Neutrophil (primary cell): ENCODE results near the gene USP47.

DNA sequence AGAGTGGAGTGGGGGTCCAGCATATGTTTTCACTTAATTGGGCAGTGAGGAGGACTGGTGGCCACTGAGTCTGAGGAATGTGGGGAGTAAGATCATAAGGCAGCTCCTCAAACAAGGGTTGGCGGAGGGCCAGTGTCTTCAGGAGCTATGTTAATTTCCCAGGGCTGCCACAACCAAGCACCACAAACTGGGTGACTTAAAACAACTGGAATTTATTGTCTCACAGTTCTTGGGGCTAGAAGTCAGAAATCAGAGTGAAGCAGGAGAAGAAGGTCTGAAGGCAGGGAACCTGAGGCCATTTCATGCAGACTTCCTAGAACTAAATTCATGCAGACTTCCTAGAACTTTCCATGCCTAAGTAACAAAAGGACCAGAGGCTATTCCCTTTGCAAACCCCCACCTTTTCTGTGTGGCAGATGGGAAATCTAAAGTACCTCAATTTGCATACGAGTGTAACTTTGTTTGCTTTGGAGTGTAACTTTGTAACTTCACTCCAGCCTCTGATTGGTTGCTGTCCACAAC is 50.4 kb upstream of the ZBED5 start:
- PRO-cap = no peak

GRCh38 chr11:11155557-11156431 is 197.3 kb downstream of the CSNK2A3 start:
- PRO-cap = no peak

DNA sequence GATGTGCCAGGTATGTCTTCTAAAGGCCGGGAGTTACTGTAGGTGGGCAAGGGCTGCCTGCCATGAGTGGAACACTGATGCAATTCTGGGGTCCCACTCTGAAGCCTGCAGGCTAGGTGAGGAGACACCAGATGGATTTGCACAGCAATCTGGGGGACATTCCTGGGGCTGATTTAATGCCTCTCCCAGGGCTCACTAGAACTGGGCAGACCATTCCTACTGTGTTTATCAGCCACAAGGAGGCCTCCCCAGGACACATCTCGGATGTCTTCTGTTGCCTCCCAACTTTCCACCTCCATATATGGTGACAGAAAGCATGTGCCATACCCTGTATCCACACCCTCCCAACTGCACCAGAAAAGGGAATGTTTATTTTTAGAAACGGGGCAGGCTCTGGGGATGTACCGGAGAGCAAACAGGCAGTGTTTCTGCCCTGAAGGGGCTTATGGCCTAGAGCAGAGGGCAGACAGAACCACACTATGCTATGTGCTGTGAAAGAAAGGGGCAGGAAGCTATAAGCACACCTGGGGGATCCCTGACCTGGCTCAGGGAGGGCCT is 181.8 kb downstream of the CSNK2A3 start:
- PRO-cap = no peak

DNA sequence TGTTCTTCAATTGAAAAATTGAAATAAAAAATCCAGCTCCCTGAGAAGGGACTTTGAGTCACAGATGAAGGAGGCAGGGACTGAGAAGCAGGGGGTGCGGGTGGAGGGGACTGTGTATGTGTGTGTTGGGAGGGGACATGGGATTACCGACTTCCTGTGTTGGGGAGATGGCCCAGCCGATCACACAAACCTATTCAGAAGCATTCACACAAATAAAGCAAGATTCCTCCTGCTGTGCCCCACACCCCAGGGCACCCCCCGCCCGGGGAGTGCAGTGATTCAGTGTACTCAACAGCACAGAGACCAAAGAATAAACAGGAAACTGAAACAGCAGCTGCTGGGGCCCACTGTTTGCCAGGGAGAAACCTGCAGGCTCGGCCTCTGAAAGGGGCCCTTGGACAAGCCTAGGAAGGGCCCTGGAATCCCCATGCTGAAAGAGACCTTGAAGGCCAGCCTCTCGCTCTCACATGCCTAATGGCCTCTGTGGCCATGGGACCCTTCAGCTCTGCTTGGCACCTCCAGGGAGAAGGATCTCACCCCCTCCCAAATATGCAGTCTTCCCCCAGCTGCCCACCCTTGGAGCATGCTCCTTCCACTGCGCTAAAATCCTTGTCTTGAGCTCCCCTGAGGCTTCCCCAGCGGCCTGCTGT is 73.0 kb downstream of the CSNK2A3 start:
- PRO-cap = no peak

GRCh38 chr11:11451361-11451968 is 98.4 kb upstream of the CSNK2A3 start:
- PRO-cap = no peak

DNA sequence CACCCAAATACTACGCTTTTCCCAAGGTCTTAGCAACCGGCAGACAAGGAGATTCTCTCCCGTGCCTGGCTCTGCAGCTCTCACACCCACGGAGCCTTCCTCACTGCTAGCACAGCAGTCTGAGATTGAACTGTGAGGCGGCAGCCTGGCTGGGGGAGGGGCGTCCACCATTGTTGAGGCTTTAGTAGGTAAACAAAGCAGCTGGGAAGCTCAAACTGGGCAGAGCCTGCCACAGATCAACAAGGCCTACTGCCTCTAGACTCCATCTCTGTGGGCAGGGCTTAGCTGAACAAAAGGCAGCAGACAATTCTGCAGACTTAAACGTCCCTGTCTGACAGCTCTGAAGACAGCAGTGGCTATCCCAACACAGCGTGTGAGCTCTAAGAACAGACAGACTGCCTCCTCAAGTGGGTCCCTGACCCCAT is 70.0 kb upstream of the GALNT18 start:
- PRO-cap = no peak

DNA sequence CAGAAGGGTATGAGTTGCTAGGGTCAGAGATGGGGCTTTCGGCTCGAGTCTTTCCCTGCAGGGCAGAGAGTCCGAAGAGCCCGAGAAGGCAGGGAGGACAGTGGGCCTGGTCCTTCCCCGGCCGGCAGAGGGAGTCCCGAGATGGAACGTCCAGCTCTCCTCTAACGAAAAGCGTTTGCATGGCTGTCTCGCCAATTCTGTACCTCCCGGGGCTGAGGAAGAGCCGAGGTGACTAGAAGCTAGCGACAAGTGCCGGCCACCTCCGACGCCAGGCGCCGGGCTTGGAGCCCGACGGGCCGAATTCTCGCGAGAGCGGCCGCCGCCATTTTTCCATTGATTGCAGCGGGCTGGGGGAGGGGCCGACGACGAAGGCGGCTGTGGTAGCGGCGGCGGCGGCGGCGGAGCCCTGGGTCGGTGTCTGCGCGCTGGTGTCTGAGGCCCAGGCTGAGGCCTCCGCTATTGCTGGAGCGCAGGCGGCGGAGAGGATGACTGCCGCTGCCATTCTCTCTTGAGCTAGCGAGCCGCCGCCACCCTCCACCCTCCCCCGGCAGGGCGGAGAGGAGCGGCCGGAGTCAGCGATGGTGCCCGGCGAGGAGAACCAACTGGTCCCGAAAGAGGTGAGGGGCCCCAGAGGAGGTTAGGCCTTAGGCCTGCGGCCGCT is at the start of gene USP47:
Gene USP47, plus strand, starts transcription at position 365 of the 661 bp plus-strand sequence.
- PRO-cap = unidirectional peak, plus-strand start at position 409 of the sequence; unidirectional peak, plus-strand start at position 459 of the sequence

GRCh38 chr11:12195674-12196247 is 85.4 kb downstream of the MICAL2 start:
- PRO-cap = no peak

DNA sequence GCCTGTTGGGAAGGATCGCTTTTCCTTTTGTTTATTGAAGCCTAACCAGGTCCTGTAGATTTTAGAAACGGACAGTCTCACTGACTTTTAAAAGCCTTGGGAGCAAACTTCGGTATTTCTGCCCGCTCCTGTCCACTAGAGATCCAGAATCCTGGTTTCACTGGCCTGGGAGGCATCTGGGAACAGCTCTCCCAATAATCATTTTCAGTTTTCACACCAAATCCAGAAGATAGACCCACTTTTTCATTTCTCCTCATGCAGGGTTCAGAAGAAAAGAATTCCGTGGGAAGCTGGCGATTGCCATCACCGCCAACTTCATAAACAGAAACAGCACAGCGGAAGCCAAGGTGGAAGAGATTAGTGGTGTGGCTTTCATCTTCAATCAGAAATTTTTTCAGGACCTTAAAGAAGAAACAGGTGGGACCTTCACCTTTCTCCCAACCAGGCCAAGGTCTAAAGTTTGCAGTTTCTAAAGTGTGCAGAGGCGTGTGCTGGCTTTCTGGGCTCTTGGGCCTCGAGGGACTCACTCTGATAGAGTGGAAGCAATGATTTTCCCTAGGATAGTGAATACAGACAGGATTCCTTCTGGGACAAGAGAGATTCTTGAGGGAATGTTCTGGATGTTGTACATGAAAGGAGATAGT is 102.7 kb downstream of the MICAL2 start:
- PRO-cap = no peak

GRCh38 chr11:12215103-12215858 is 104.9 kb downstream of the MICAL2 start:
- PRO-cap = no peak

DNA sequence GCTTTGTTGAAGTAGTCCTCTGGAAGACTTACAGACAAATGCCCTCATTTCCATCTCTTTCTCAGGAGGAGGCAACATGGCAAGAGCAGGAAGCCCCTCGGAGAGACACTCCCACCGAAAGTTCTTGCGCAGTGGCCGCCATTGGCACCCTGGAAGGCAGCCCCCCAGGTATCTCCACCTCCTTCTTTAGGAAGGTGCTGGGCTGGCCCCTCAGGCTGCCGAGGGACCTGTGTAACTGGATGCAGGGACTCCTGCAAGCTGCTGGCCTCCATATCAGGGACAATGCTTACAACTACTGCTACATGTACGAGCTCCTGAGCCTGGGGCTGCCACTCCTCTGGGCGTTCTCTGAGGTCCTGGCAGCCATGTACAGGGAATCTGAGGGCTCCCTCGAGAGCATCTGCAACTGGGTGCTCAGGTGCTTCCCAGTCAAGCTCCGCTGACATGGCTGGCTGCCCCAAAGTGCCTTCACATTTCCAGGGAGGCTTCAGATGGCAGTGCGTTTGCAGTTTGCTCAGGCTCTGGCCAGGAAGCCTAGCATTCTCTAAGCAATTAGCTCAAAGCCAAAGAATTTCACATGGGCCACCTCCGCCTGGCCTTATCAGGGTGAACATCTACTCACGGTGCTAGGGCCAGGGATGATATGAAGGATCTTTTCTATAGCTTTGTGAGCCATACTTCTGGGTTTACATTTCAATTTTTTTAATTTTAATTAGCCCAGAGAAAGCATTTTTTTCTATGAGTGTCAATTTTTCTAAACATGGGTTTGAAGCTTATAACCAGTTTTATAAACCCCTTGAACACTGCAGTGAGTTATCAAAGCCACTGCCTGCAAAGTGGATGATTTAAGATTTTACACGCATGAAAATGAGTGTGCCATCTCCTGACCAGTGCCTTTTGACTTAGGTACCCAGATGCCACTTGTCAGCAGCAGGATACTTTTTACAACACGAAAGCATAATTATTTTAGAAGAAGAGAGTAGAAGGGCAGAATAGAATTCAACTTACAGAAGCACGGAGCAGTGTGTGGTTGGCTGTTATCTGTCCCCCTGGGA is 117.3 kb upstream of the PARVA start:
- PRO-cap = no peak

DNA sequence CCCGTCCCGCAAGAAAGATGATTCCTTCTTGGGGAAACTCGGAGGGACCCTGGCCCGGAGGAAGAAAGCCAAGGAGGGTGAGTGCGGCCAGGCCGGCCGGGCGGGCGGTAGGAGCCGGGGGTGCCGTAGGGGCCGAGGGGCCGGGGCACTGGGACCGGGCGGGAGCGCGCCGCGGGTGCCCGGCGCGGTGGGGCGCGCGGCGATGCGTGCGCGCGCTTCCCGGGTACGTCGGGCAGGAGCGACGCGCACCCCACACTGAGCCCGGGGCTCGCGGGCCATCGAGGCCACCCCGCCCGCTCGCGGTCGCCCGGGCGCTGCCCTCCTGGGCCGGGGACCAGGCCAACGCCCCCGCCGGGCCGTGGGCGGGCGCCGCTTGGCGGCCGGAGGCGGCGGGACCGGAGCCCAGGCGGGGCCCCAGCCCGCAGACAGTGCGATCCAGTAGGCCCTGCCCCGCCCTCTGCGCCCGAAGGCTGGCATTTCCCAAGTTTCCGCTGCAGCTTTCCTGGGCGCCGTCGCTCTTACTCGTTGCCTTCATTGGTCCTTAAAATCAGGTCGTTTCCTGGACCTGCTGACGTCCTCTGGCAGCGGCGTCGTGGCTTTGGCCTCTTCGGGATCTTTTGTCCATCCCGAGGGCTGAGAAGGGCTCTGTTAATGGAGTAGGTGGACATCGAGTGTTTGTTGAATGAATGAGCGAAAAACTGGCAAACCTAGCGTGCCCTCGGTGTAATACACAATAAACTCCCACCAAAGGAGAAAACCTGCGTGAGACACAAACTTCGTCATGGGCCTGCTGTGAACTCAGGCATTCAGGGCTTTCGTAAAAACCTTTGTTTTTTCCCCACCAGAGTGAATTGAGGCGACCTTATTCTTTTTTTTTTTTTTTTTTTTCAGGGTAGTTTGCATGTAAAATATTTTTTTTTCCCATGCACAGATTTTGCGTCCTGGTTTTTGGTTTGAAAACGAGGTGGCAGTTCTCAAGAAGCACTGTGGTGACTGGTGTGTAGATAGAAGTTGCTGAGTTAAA is 648 bp downstream of the PARVA start:
- PRO-cap = no peak

DNA sequence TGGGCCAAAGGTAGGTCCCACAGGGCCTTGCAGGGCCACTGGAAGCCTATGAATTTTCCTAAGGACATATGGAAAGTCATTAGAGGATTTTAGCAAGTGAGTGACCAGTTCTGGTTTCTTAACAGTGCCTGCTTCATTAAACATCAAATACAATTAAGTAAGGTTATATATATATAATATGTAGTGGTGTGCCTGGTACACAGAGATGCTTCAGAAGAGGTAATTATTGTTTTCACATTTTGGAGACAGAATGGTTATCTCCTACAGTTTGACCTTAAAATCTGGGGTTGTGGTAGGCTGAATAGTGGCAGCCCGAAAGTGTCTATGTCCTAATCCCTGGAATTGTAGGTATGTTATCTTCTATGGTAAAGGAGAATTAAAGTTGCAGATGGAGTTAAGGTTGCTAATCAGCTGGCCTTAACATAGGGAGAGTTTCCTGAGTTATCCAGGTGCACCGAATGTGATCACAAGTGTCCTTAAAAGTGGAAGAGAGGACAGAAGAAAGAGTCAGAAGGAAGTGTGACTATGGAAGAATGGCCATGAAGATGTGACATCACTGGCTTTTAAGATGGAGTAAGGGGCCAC is 31.8 kb downstream of the PARVA start:
- PRO-cap = no peak

DNA sequence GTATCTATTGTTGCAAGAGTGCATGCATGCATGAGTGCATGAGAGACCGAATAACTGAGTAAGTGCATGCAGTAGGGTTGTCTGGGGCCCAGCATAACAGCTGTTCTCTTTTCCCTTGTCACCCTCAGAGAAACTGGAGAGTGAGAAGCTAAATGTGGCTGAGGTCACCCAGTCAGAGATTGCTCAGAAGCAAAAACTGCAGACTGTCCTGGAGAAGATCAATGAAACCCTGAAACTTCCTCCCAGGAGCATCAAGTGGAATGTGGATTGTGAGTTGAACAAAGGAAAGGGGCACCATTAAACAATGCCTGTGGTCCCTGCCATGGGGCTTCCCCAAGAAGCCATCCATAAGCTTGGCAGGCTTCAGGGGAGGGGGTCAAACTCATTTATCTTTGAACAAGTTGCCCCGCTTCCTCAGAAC is 119.0 kb downstream of the PARVA start:
- PRO-cap = no peak

GRCh38 chr11:12503151-12503591 is 125.8 kb downstream of the PARVA start:
- PRO-cap = no peak

GRCh38 chr11:12529404-12530216 is 144.6 kb upstream of the TEAD1 start:
- PRO-cap = no peak

- PRO-cap = no peak
These were observed 145 bp upstream of the TEAD1 start for GRCh38 chr11:12674213-12674339.

GRCh38 chr11:12694201-12694733 is 20.0 kb downstream of the TEAD1 start:
- PRO-cap = no peak

GRCh38 chr11:12764111-12765106 is 90.2 kb downstream of the TEAD1 start:
- PRO-cap = no peak

DNA sequence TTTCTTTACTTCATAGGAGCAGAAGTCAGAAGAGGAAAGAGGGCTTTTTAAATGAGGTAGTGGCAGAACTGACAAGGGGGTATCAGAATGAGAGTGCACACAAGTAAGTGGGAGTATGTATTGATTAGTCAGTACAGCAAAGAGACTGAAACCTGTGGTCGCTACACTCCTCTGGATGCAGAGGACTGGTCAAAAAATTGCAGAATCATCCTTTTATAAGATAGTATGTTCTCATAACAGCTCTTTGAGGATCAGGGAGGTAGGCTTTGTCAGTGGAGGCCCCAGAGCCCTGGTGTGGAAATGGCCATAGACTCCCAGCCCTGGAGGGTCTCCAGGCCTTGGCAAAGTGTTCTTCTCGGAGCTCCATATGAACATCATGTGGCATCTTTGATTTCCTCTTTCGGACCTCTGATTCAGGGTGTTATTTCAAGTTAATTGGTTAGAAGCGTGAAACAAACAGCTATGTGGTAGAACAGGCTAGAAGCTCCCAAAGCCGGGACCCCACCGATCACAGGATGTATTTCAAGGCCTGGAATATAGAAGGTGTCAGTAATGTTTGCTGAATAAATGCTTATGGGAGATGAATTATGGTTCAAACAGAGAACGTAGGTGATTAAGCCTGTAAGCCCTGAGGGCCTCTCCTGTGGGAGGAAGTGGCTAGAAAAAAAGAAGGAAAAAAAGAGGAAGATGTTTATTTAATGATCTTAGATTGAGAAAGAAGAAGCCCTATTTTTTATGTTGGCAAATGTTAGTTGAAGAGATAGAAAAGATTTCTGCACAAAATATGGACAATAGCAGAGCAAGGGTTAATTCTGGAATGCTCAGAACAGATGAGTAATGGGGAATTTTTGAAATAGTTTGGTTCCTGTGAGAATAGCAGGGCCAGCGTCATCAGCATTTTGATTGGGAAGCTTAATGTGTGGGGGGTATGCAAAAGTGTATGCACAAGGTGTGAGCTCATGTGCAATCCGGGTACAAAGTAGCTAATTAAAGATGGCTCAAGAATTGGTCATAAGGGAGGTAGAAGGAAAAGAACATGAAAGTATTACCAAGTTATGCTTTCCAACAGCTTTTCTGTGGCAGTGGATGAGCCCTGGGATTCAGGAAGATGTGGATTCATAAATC is 95.5 kb downstream of the TEAD1 start:
- PRO-cap = no peak